Jurkat, Clone E6-1 (cell line): ENCODE measurements around the genes RSU1 and ST8SIA6.

- RRBS = no CpG with 5 or more reads among the region's 3 CpGs
Measured at GRCh38 chr10:15395843-15396337, 24.8 kb upstream of the FAM171A1 start.

GRCh38 chr10:15605537-15606283 is 114.0 kb downstream of the ITGA8 start:
- RRBS = no CpG with 5 or more reads among the region's 8 CpGs

GRCh38 chr10:15672474-15672948 is 47.2 kb downstream of the ITGA8 start:
- RRBS = no CpG with 5 or more reads among the region's 5 CpGs

- RRBS = no CpG with 5 or more reads among the region's 6 CpGs
Measured at GRCh38 chr10:15738124-15738729, 18.5 kb upstream of the ITGA8 start.

GRCh38 chr10:16668684-16669353 is 147.1 kb upstream of the C1QL3 start:
- RRBS = no CpG with 5 or more reads among the region's 5 CpGs

- RRBS = no CpG with 5 or more reads among the region's 56 CpGs
Measured at GRCh38 chr10:16817262-16818101, at the start of gene RSU1. TSS of gene RSU1 (minus strand) at chr10:16817424.

GRCh38 chr10:16818102-16818424 is 839 bp upstream of the RSU1 start:
- RRBS = no CpG with 5 or more reads among the region's 2 CpGs

DNA sequence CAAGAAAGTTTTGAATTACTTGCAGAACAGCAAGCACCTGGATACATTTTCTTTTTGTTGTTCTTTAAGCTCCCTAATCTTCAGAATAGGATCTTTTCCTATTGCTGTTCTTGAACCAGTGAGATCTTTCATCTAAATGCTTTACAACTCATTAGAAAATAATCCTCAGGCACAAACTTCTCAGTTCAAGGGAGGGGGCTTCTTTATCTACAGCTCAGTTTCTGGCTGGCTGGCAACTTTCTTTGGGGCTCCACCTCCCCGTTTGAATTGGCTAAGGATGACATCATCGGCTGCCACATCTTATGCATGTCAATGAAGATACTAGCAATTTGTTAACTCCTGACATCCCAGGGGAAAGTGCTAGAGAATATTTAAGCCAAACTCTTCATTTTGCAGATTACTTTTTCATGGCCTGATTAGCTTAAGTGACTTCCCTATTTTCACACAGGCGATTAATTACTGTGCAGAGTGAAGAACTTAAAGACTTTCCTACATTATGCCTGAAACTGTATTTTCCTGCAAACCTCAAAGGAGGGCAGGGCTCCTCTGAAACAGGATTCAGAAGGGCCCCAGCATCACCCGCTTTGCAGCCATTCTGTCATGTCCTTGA is 133.9 kb upstream of the RSU1 start:
- RRBS = no CpG with 5 or more reads among the region's 4 CpGs

DNA sequence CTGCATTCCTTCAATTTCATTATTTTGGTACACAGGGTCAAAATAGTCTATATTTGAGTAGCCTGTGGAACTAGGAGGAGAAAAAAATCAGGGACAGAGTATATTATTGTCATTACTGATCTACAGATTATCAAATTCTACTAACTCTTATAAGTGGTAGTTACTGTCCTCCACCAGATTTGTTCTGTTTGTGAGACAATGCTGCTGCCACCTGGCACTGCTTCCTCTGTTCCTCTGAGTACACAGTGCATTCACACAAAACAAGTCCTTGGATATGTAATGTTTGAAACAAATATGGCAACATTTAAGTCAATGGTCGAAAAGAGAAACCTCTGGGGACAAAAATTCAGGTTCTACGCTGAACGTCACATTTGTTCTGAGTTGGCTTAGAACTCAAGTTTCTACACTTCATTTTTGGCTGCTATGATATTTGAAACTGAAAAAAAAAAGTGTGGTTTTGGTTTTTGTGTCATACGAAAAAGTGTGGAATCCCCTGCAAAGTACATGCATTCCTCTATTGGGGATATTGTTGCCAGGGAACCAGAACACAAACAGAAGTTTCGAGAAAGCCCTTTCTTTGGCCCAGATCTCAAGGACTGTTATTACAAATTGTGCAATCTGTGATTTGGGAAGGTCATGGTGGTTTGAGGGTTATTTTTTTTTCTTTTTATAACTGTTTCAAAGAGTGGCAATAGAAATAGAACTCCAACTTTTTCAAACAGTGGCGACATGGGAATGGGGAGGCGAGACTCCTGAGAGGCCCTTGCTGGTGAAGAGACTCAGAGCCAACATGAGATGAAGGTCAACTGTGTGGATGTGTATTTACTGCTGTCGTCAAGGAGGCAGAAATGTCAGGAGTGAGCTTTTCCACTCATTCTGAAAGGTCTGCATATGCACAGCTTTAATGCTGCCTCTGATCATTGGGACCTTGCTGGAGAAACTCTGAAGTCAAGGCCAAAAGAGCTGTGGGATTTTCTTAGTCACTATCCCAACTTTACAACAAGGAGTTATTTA is 127.5 kb downstream of the CUBN start:
- RRBS = no CpG with 5 or more reads among the region's 8 CpGs

DNA sequence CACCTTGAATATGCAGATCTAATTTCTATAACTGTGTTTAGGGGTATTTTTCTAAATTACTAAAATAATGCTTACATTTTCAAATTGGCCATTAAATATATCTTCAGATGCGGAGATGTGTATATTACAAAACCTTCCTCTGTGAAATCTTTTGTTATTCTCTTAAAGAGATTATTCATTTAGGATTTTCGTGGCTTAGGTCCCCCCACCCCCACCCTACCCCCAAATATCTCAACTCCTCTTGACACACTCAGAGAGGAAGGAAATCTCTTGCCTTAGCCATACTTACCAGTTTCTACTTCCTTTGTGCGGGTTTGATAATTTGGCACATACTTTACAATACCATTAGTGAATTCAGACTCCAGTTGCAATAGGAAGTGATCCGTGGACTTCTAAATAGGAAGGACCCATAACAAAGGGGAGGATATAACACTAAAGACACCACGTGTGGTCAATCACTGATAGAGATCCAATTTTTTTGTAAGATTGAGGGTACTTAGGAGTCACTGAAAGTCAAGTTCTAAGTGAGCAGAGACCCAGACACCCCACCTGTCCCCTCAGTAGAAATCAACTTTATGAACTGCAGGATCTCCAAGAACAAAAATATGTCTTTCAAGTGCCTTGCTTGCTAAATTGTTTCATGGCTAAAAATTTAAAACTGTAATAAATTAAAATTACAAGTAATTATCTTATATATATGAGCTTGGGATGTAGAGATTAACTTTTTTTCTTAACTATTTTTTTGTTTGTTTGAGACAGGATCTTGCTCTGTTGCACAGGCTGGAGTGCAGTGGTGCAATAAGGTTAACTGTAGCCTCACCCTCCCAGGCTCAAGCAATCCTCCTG is 105.6 kb downstream of the CUBN start:
- RRBS = no CpG with 5 or more reads among the region's 5 CpGs

- RRBS = no CpG with 5 or more reads among the region's 1 CpG
Measured at GRCh38 chr10:17151728-17152070, 22.1 kb upstream of the CUBN start.

- RRBS = no CpG with 5 or more reads among the region's 6 CpGs
Measured at GRCh38 chr10:17231137-17231793, 3.2 kb downstream of the VIM start.

DNA sequence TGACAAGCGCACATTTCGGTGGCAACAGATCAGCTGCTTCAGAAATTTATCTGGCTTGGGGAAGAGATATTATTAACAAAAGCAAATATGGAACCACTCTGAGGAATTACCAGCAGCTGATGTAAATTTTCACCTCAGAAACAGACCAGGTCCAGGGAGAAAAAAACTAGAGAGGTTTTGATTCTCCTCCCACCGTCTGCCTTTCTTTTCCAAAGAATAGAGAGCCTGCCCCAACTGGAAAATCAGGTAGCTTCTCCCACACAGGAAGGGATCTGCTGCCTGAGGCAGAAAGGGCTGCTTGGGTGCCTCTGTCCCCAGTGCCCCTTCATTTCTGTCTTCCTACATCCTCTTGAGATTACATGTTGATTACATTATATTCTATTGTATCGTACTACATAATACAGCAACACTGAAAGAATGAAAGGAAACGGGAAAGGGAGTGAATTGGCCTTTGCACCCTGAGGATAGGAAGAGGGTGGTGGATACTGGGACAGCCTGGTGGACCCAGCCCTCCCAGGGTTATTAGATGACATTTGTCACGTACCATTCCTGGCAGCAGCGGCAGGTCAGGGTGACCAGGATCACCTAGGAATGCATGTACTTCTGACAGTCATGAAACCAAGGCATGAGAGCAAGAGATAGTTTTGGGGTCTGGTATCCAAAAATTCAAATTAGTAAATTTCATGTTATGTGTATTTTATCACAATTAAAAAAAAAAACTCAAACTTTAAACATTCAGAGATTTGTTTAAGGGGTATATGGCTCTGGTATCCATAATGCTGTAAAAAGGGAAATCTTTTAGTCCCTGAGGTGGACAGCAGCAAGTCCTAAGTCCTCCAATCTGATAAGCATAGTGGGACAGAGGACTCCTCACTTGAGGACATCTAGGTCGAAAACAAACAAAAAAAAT is 8.8 kb downstream of the ST8SIA6 start:
- RRBS = no CpG with 5 or more reads among the region's 8 CpGs

- RRBS = no CpG with 5 or more reads among the region's 3 CpGs
Measured at GRCh38 chr10:17449886-17450381, 4.5 kb downstream of the ST8SIA6 start.

GRCh38 chr10:17453918-17454994 is at the start of gene ST8SIA6:
TSS of gene ST8SIA6 (minus strand) at chr10:17454595.
- RRBS = 2% methylated on average over 46 of the region's 124 CpGs

GRCh38 chr10:17673284-17674125 is 29.6 kb downstream of the STAM start:
- RRBS = no CpG with 5 or more reads among the region's 9 CpGs

GRCh38 chr10:17711280-17711695 is 40.7 kb upstream of the TMEM236 start:
- RRBS = no CpG with 5 or more reads among the region's 3 CpGs

DNA sequence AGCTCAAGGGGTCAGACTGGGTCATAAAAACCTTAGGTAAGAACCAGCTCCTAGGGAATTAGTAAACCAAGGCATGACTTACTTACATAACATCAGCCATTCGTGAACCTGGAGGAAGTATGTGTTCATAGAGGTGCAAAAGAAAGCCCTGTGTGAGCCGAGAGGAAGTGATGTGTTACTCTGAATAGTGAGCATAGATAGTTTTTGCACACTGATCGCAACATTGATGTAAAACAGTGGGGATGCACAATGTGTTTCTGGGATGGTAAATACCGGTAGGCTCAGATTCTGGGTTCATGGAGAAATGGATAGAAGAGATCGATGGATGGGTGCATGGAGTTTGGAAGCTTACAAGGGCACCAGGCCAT is 22.4 kb downstream of the CACNB2 start:
- RRBS = no CpG with 5 or more reads among the region's 5 CpGs

GRCh38 chr10:18215174-18215435 is 74.9 kb downstream of the CACNB2 start:
- RRBS = no CpG with 5 or more reads among the region's 4 CpGs

DNA sequence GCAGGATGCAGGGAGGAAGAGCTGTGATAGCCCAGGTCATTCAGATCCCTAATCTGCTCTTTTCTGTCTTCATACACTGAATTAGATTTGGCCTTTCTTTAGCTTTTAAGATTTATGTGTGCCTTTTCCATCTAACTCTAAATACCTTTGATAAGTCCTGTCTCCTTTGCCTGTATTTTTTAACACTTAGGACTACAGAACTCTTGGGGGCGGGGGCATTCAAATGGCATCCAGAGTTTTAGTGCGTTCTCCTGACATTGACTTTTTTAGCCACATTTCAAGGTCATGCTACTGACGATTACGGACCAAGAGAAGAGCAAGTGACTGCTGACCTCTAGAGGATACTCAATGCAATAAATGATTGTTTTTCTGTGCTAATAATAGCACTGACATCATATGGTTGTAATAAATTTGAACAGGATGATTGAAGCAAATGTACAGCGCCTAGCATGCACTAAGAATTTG is 172.4 kb downstream of the CACNB2 start:
- RRBS = no CpG with 5 or more reads among the region's 5 CpGs